Measurements from ENCODE around the gene LRRC7.

DNA sequence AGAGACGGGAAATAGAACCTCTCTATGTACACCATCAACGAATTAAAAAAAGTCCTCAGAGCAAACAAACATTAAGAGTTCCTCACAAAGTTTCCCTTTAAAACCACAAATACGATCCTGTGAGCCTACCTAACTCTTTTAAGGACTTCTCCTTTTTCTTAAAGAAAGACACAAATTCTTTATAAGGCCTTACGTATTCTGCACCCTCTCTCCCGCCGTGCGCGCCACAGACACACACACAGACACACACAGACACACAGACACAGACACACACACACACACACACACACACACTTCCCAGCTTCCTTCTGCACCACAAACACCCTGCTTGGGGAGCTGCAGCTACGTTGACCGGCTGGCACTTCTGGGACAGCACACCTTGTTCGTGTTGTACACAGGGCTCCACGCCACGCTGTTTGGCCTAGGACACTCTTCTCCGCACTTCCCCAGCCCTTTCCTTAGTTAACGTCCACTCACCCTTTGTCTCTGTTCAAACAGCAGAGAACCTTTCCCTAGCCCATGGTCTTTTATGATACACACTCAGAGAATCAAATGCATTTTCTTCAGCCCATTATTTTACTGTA is 49.5 kb upstream of the GADD45A start:
- PRO-cap, 2 experiments: no peak in any of the 2 experiments

DNA sequence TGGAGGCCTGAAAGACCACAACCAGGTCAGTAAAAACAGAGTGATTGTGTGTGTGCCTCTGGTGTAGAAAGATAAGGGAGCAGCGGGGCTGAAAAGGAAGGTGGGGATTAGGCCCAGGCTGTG is 3.6 kb downstream of the GADD45A start:
- PRO-cap, 2 experiments: no peak in any of the 2 experiments

- PRO-cap, 2 experiments: peak in 1 of 2 experiments; most common minus-strand start chr1:67760125 (in 1)
Measured at GRCh38 chr1:67759891-67760607, 73.2 kb downstream of the GNG12 start.

- PRO-cap, 2 experiments: no peak in any of the 2 experiments
Measured at GRCh38 chr1:67766855-67767638, 66.2 kb downstream of the GNG12 start.

GRCh38 chr1:67815692-67816255 is 17.5 kb downstream of the GNG12 start:
- PRO-cap, 2 experiments: no peak in any of the 2 experiments

- PRO-cap, 2 experiments: no peak in any of the 2 experiments
Measured at GRCh38 chr1:67818895-67819471, 14.3 kb downstream of the GNG12 start.

- PRO-cap, 2 experiments: no peak in any of the 2 experiments
Measured at GRCh38 chr1:68140819-68142154, 90.9 kb upstream of the DIRAS3 start.

DNA sequence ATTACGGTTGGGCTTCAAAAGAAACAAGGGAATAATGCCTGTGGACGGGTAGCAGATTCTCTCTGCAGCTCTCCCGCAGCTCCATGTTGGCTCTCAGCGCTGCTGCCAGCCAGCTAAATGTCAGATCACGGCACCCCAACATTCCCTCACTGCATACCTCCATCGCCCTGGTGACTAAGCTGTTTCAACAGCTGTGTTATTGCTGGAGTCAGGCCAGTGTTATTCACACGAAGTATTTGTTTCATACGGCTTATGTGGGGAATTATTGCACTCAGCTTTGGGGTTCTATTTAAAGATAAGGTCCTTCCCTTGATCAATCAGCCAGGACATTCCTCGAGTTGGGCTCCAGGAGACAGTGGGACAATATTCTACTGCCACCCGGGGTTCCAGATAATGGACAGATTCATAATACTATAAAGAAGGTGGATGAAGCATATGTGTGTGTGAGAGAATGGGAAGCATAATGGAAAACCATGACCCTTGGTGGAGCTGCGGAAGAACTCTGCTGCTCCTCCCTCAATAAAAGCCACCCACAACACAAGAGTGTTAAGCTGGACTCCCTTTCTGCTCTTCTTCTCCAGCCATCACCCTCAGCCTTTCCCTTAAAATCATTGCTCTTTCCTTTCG is 58.1 kb downstream of the WLS start:
- PRO-cap, 2 experiments: no peak in any of the 2 experiments

GRCh38 chr1:68495424-68496211 is 1.3 kb downstream of the DEPDC1 start:
- PRO-cap, 2 experiments: no peak in any of the 2 experiments

GRCh38 chr1:68975408-68975883 is 478.6 kb upstream of the DEPDC1 start:
- PRO-cap, 2 experiments: no peak in any of the 2 experiments

GRCh38 chr1:69551607-69552033 is 16.1 kb upstream of the LRRC7 start:
- PRO-cap, 2 experiments: no peak in any of the 2 experiments

GRCh38 chr1:69567692-69568391 is at the start of gene LRRC7:
Gene LRRC7, plus strand, starts transcription at chr1:69567922.
- PRO-cap, 2 experiments: no peak in any of the 2 experiments

DNA sequence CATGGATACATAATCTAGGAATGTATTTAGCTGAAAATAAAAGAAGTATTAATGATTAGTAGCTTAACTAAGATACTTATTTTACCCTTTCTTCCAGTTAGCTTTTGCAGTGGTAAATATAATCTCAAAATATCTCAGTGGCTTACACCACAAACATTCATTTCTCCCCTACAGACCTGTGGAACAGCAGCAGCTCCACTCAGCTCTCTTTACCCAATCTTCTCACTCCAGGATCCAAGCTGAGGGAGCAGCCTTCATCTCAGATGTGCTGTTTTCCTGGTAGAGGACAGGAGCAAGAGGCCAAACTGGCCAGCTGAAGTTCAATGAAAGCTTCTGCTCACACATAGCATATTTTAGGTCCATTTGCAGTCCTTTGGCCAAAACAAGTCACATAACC is 14.4 kb downstream of the LRRC7 start:
- PRO-cap, 2 experiments: no peak in any of the 2 experiments

DNA sequence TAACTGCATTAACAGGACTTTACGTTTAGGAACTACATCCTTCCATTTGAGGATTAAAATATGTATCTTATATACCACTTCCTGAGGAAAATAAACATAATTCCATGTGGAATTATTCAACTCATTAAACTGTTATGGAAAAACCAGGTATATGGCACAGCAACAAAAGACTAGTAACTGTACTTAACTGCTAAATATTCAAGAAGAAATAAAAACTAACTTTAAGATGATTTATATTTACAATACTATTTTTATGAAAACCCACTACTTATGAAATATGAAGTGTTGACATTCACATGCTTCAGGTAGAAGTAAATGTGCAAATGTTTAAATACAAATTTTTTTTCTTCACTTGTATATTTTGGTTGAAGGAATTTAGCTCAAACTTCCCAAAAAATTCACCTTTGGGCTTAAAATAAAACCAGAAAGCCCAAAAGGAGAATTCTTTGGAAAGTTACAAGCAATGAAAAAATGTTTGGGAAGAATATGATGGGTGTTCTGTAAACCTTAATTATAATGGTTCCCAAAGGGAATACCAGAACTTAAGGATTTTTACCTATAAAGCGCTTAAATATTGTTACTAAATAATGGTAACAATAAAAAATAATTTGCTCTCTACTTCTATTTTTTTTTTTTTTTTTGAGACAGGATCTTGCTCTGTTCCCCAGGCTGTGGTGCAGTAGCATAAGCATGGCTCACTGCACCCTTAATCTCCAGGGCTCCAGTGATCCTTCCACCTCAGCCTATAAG is 13.4 kb downstream of the ZRANB2 start:
- PRO-cap, 2 experiments: no peak in any of the 2 experiments

DNA sequence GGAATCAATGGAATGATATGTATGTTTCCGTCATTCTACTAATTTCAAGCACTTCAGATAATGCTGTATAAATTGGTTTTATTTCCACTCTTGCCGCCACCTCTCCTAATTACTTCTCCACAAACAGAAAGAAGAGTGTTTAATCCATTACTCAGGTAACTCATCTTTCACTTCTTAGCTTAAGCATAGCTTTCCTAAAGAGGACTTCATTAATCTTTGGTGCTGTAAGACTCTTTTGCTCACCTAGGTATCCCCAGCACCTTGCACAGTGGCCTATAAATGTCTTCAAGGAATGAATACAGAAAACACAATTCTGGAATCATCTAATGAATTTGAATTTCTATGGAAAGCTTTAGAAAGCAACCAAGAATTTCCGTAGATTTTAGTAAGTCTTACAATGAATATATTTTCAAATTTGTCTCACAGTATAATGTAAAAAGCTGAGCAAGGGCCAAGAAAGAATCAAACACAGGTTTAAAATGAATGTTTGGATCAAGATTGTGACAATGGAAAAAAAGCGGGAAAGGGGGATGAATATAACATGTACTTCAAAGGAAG is 6.8 kb downstream of the ZRANB2 start:
- PRO-cap, 2 experiments: no peak in any of the 2 experiments

DNA sequence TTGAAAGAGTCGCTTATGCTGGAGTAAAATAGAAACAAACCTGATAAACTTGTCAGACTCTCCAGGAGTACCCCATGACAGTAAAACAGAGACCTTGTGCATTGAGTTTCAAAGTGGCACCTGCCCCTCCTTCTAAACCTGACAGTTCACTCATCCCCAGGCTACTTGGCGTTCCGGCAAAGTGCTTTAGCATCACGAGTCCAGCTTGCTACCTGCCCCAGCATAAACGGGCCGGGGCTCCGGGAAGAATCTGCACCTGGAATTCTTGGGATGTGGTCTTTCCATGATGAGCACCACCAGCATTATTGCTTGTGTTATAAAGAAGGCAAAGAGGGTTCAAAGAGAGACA is 441 bp downstream of the NEGR1 start:
- PRO-cap, 2 experiments: no peak in any of the 2 experiments

DNA sequence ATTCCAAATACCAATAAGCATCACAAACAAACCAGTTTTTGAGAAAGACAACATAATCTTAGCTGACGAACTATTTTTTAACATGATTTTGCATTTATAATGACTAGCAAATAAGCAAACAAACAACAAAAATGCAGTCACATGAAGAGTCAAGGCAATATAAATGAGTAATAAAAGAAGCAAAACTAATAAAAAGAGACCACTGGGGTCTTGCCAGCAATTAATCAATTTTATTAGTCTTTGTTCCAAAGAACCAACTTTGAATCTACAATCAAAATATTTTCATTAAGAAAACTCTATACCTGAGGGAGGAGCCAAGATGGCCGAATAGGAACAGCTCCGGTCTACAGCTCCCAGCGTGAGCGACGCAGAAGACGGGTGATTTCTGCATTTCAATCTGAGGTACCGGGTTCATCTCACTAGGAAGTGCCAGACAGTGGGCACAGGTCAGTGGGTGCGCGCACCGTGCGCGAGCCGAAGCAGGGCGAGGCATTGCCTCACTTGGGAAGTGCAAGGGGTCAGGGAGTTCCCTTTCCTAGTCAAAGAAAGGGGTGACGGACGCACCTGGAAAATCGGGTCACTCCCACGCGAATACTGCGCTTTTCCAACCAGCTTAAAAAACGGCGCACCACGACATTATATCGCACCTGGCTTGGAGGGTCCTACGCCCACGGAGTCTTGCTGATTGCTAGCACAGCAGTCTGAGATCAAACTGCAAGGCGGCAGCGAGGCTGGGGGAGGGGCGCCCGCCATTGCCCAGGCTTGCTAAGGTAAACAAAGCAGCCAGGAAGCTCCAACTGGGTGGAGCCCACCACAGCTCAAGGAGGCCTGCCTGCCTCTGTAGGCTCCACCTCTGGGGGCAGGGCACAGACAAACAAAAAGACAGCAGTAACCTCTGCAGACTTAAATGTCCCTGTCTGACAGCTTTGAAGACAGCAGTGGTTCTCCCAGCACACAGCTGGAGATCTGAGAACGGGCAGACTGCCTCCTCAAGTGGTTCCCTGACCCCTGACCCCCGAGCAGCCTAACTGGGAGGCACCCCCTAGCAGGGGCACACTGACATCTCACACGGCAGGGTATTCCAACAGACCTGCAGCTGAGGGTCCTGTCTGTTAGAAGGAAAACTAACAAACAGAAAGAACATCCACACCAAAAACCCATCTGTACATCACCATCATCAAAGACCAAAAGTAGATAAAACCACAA is 616.5 kb upstream of the NEGR1 start:
- PRO-cap, 2 experiments: no peak in any of the 2 experiments

GRCh38 chr1:74714969-74715199 is 18.0 kb downstream of the CRYZ start:
- PRO-cap, 2 experiments: no peak in any of the 2 experiments

GRCh38 chr1:75133954-75134153 is 334 bp upstream of the LHX8 start:
- PRO-cap, 2 experiments: no peak in any of the 2 experiments

DNA sequence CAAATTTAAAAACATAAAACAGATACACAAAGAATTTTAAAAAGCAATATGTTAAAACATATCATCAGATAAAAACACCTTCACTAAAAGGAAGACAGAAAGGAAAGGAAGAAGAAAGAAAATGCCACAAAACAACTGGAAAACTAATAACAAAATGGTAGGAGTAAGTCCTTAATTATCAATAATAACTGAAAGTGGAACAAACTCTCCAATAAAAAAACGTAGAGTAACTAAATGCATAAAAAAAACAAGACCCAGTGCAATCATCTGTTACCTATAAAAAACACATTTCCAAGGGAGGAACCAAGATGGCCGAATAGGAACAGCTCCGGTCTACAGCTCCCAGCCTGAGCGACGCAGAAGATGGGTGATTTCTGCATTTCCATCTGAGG is 47.1 kb upstream of the ACADM start:
- PRO-cap, 2 experiments: no peak in any of the 2 experiments